Liver (tissue), 9 donors: ENCODE measurements around the genes MRPS27 and TNPO1.

DNA sequence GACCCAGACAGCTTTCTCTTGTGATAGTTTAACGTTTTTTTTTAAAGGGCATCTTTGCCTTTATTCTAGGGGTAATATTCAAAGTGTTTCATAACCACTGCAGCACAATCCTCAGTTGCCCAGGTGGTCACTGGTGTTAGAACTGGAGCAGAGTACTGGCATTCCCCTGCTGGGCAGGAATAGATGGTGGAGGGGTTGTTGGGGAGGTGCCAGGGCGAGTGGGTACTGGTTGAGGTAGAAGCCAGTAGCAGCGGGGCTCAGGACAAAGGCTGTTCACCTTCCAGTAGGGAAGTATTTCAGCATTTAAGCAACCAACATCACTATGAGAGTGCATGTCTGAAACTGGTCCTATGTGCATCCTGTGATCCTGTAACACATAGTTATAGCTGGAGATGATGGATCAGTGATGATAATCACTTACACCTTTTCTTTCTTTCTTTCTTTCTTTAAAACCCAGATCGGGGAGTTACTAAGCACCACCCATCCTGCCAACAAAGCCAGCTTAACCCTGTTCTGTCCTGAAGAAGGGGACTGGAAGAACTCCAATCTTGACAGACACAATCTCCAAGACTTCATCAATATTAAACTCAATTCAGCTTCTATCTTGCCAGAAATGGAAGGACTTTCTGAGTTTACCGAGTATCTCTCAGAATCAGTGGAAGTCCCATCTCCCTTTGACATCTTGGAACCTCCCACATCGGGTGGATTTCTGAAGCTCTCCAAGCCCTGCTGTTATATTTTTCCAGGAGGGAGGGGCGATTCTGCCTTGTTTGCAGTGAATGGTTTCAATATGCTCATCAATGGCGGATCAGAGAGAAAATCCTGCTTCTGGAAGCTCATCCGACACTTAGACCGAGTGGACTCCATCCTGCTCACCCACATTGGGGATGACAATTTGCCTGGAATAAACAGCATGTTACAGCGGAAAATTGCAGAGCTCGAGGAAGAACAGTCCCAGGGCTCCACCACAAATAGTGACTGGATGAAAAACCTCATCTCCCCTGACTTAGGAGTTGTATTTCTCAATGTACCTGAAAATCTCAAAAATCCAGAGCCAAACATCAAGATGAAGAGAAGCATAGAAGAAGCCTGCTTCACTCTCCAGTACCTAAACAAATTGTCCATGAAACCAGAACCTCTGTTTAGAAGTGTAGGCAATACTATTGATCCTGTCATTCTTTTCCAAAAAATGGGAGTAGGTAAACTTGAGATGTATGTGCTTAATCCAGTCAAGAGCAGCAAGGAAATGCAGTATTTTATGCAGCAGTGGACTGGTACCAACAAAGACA, 86.6 kb downstream of the MAP1B start:
- PRO-cap, 5 experiments: no peak in any of the 5 experiments
- RAMPAGE, long total RNA, 2 experiments: no peak in any of the 2 experiments
- RRBS: no CpG with 5 or more reads among the region's 12 CpGs

GRCh38 chr5:72226800-72227449, 93.1 kb downstream of the MRPS27 start:
- PRO-cap, 5 experiments: no peak in any of the 5 experiments
- RAMPAGE, long total RNA, 2 experiments: no peak in any of the 2 experiments
- RRBS: no CpG with 5 or more reads among the region's 2 CpGs

GRCh38 chr5:72319564-72320482, at the start of gene MRPS27:
Gene MRPS27 (minus strand): TSS chr5:72320240.
- PRO-cap, 5 experiments: peak in 5 of 5 experiments; most common plus-strand start chr5:72320426 (in 4); most common minus-strand start chr5:72320209 (in 5)
- RAMPAGE, long total RNA, 2 experiments: start-site peak on the plus strand in 1 of 2 experiments, at chr5:72320390-72320395 at its widest, 34 reads per replicate; start-site peak on the minus strand in 2 of 2 experiments, at chr5:72320222-72320234 at its widest, 87 to 176 reads per replicate
- RRBS: 3% methylated on average over 3 of the region's 58 CpGs

- PRO-cap, 5 experiments: peak in 1 of 5 experiments; most common plus-strand start chr5:72452361 (in 1); most common minus-strand start chr5:72452197 (in 1)
- RAMPAGE, long total RNA, 2 experiments: no peak in any of the 2 experiments
- RRBS: no CpG with 5 or more reads among the region's 14 CpGs
Measured at GRCh38 chr5:72451478-72452552, 55.4 kb downstream of the ZNF366 start.

GRCh38 chr5:72816297-72817014, at the start of gene TNPO1:
Gene TNPO1 (plus strand): TSS chr5:72816661.
- PRO-cap, 5 experiments: peak in 5 of 5 experiments; most common plus-strand start chr5:72816688 (in 2); most common minus-strand start chr5:72816526 (in 5)
- RAMPAGE, long total RNA, 2 experiments: start-site peak on the plus strand in 2 of 2 experiments, at chr5:72816624-72816698 at its widest, 50 to 167 reads per replicate
- RRBS: 1% methylated on average over 39 of the region's 89 CpGs

DNA sequence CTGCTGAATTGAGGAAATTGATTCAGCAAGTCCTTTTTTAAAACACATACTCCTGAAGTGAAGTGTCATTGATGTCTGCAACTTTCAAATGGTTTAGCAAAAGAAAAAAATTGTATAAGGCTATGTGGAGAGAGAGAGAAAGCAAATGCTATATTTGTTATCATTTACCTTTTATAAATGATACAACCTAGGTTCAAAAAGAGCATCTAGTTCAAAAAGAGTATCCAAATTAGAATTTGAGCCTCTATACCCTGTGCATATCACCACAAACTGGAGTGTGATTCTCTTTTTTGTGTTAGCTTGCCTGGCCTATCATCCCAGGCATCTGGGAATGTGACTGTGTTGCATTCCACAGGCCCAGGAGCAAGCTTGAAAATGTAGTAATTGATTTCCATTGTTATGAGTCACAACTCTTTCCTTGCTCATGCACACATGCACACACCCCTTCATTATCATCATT, 75.0 kb downstream of the FCHO2 start:
- PRO-cap, 5 experiments: no peak in any of the 5 experiments
- RAMPAGE, long total RNA, 2 experiments: no peak in any of the 2 experiments

GRCh38 chr5:73205109-73205927, 32.3 kb downstream of the TMEM174 start:
- PRO-cap, 5 experiments: no peak in any of the 5 experiments
- RAMPAGE, long total RNA, 2 experiments: no peak in any of the 2 experiments
- RRBS: no CpG with 5 or more reads among the region's 6 CpGs

DNA sequence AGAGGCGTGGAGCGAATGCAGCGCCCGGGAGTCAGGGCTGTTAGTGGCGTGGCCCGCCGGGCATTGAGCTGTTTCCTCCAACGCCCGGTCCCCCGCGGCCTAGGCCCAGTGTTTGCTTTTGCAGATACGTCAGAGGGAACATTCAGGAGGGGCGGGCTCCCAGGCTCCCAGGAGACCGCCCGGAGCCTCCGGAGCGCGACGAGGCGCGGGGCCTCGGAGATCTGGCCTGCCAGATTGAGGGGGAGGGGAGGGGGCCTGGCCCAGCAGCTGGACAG, 130.2 kb downstream of the TMEM174 start:
- PRO-cap, 5 experiments: no peak in any of the 5 experiments
- RAMPAGE, long total RNA, 2 experiments: no peak in any of the 2 experiments
- RRBS: 14% methylated on average over 10 of the region's 22 CpGs

GRCh38 chr5:73436465-73436798, 12.1 kb downstream of the FOXD1 start:
- PRO-cap, 5 experiments: no peak in any of the 5 experiments
- RAMPAGE, long total RNA, 2 experiments: no peak in any of the 2 experiments
- RRBS: 7% methylated on average over 17 of the region's 30 CpGs

DNA sequence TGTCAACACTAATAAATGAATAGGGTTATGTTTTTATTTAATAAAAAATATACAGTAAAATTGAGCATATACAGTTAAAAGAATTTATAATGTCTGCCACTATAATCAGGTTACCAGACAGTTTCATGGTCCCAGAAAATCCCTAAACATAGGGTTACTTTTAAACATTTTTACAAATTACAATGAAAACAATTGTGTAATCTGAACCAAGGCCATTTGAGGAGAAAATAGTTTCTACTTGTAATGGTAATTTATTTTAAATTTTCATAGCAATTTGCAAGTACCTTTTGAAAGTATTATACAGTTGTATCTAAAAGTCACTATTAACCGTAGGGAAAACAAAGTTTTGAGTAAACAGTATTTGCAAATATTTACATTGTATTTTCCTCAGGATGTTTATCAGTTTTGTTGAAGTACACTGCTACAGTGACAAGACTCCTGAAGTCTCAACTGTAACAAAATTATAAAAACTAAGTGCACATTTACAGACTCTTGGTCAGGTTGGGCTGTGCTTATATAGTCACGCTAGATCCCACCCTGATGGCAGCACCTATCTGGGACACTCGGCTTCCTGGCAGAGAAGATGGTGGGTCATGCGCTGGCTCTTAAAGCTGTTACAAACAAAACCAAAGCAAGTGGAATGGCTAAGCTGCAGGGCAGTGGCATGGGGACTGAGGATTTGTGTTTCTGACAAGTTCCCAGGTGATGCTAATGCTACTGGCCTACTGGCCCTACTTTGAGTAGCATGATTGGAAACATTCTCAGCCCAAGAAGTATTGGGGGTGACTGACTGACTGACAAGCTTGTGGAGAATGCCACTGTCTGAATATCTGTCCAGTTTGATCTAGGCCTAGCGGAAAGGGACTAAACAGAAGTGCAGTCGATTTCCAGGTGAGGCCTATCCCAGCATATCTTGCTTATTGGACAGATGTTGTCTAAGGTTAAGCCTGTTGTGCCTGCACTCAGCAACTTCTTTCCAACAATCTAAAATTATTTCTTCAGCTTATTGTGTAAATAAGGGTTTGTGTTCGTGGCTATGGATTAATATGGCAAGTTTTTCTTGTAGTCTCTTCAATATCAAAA, 8.1 kb downstream of the BTF3 start:
- PRO-cap, 5 experiments: peak in 2 of 5 experiments; most common minus-strand start position 452 of the sequence (in 2)
- RAMPAGE, long total RNA, 2 experiments: no peak in any of the 2 experiments
- RRBS: no CpG with 5 or more reads among the region's 7 CpGs

- PRO-cap, 5 experiments: no peak in any of the 5 experiments
- RAMPAGE, long total RNA, 2 experiments: no peak in any of the 2 experiments
- RRBS: no CpG with 5 or more reads among the region's 6 CpGs
Measured at GRCh38 chr5:73653896-73655159, 28.3 kb downstream of the ARHGEF28 start.

- PRO-cap, 5 experiments: no peak in any of the 5 experiments
- RAMPAGE, long total RNA, 2 experiments: no peak in any of the 2 experiments
- RRBS: no CpG with 5 or more reads among the region's 1 CpG
Measured at GRCh38 chr5:73931105-73931269, 305.0 kb downstream of the ARHGEF28 start.

DNA sequence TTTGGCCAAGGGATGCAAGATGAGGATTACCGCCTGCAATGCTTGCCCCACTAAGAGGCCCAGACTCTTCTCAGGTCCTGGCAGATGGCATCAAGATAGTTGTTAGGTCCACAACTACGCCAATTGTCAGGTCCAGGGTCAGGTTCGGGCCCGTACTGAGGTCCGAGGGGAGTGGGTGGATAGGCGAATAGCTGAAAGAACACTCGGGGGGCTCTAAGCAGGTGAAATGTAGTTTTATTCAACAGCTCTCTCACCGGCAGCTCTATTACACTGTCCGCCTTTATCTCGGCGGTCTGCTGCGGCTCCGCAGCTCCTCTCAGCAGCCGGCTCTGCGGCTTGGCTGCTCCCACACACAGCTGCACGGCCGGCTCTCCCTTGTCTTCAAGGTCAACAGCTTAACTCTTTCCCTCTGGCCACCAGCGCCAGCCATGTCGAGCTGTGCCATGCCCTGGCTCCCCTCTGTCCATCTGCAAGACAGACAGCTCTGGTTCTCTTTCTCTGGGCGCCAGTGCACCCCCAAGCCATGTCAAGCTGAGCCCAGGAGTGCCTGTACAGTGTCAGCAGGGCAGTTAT, 24.1 kb downstream of the ENC1 start:
- PRO-cap, 5 experiments: no peak in any of the 5 experiments
- RAMPAGE, long total RNA, 2 experiments: no peak in any of the 2 experiments
- RRBS: 77% methylated on average over 7 of the region's 20 CpGs

- PRO-cap, 5 experiments: no peak in any of the 5 experiments
- RAMPAGE, long total RNA, 2 experiments: no peak in any of the 2 experiments
- RRBS: no CpG with 5 or more reads among the region's 8 CpGs
Measured at GRCh38 chr5:74628813-74629596, 11.5 kb downstream of the ENC1 start.

GRCh38 chr5:74630374-74630967, 10.1 kb downstream of the ENC1 start:
- PRO-cap, 5 experiments: no peak in any of the 5 experiments
- RAMPAGE, long total RNA, 2 experiments: no peak in any of the 2 experiments
- RRBS: no CpG with 5 or more reads among the region's 7 CpGs

- PRO-cap, 5 experiments: no peak in any of the 5 experiments
- RAMPAGE, long total RNA, 2 experiments: no peak in any of the 2 experiments
- RRBS: no CpG with 5 or more reads among the region's 5 CpGs
Measured at GRCh38 chr5:74718546-74719036, 33.6 kb downstream of the HEXB start.

DNA sequence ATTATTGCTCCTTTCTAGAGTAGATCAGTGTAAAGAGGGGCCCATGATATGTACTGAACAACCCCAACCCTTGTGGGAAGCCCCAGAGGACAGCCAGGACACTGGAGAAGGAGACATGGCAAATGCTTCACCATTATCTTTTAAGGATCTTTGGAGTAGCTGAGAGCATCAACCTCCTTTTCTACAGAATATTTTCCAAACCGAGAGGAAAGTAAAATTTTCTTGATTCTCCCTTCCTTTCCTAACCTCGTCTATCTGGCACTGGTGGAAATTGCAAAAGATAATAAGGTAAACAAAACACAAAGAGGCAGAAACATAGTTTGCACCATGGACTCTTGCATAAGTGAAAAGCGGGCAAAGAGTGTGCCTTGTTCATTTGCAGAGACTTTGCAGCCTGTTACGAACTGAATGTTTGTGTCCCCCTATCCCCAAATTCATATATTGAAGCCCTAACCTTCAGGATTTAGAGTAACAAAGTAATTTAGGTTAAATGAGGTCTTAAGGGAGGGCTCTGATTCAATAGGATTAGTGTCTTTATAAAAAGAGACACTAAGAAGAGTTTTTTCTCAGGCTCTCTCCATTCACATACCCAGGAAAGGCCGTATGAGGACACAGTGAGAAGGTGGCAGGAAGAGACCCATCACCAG, 51.9 kb upstream of the FAM169A start:
- PRO-cap, 5 experiments: peak in 3 of 5 experiments; most common plus-strand start position 375 of the sequence (in 1); most common minus-strand start position 253 of the sequence (in 3)
- RAMPAGE, long total RNA, 2 experiments: no peak in any of the 2 experiments
- RRBS: no CpG with 5 or more reads among the region's 5 CpGs

GRCh38 chr5:74949239-74949468, 83.0 kb upstream of the FAM169A start:
- PRO-cap, 5 experiments: peak in 3 of 5 experiments; most common plus-strand start chr5:74949353 (in 2)
- RAMPAGE, long total RNA, 2 experiments: no peak in any of the 2 experiments
- RRBS: no CpG with 5 or more reads among the region's 2 CpGs

DNA sequence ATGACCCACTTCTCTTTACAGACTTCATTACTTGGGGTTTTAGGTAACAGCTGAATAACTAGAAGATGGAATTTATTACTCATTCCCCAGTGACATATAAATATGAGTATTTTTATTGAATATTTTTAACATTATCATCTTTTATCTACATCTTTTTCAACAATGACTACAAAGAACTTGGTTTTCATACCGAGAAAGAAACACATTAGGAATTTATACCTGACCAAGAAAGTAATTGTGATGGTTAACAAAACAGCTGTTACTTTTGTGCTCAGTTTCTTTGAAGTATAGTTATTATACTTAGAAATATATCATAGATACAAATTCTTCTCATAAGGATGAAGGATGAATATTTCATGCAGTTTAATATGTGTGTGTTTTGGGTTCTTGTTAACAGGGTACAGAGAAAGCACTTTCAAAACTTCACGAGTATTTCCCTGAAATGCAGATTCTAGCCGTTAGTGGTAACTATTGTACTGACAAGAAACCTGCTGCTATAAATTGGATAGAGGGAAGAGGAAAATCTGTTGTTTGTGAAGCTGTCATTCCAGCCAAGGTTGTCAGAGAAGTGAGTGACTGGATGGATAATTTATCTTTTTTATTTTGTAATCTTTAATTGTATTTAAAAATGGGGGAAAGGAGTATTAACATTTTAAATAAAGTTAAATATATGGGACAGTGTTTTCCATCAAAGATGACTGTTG, 21.4 kb downstream of the HMGCR start:
- PRO-cap, 5 experiments: no peak in any of the 5 experiments
- RAMPAGE, long total RNA, 2 experiments: no peak in any of the 2 experiments
- RRBS: no CpG with 5 or more reads among the region's 3 CpGs

GRCh38 chr5:75360741-75361743, 24.0 kb downstream of the HMGCR start:
- PRO-cap, 5 experiments: no peak in any of the 5 experiments
- RAMPAGE, long total RNA, 2 experiments: no peak in any of the 2 experiments
- RRBS: no CpG with 5 or more reads among the region's 5 CpGs